Keratinocyte (primary cell): ENCODE measurements around a stretch of chr2.

DNA sequence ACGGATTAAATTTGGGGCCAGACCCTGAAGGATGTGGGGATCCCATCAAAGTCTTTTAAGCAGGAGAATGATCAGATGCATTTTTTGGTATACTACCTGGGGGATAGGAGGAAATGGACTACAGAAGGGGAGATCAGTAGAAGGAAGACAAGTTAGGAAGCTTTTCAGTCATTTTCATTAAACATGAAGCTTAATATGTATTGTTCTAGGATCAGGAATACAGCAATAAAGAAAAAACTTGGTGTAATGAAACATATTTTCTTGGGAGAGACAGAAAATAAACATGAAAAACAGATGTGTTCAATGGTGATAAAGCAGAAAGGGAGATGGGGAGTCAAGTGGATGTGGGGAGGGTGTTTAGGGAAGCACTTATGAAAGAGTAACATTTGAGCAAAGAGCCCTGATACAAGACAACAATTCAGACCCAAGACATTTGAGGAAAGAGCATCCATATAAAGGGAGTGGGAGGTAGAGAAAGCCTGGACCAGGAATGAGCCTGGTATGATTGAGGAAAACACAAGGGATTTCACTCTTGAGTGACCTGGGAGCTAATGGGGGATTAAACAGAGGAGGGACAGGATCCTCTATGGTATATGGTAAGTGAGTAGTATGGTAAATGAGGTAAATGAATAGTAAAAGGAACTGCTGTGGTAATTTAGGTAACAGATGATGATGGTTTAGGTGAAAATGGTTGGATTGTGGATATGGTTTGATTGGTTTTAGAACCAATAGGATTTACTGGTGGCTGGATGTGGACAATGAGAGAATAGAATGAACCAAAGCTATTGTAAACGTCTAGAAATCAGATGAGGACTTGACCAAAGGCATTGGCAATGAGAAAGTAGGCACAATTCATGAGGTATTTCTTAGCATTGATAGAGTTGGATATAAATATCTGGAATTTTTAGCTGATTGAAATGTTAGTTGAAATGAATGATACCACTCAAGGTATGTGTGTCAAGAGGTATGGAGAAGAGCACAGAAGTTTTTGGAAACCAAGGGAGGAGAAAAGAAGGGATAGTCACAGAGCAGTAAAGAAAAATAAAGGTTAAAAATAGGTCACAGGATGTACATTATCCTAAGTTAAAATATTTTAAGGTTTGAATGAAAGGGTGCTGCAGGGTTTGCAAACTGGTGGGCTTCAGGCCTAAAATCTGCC, 5.8 kb downstream of the ZC3H6 start:
CAGE:
- cytosol, long polyA minus RNA, result no peak
- cytosol, long polyA plus RNA, result no peak
- long polyA plus RNA, result no peak
- nucleus, long polyA minus RNA, result no peak
- nucleus, long polyA plus RNA, result no peak

GRCh38 chr2:112324900-112325157, 49.4 kb downstream of the ZC3H6 start:
CAGE:
- cytosol, long polyA minus RNA, result no peak
- cytosol, long polyA plus RNA, result no peak
- long polyA plus RNA, result no peak
- nucleus, long polyA minus RNA, result no peak
- nucleus, long polyA plus RNA, result no peak

CAGE:
- cytosol, long polyA minus RNA, result no peak
- cytosol, long polyA plus RNA, result no peak
- long polyA plus RNA, result no peak
- nucleus, long polyA minus RNA, result no peak
- nucleus, long polyA plus RNA, result no peak
These were observed 21.4 kb upstream of the SLC20A1 start for GRCh38 chr2:112624197-112624817.

DNA sequence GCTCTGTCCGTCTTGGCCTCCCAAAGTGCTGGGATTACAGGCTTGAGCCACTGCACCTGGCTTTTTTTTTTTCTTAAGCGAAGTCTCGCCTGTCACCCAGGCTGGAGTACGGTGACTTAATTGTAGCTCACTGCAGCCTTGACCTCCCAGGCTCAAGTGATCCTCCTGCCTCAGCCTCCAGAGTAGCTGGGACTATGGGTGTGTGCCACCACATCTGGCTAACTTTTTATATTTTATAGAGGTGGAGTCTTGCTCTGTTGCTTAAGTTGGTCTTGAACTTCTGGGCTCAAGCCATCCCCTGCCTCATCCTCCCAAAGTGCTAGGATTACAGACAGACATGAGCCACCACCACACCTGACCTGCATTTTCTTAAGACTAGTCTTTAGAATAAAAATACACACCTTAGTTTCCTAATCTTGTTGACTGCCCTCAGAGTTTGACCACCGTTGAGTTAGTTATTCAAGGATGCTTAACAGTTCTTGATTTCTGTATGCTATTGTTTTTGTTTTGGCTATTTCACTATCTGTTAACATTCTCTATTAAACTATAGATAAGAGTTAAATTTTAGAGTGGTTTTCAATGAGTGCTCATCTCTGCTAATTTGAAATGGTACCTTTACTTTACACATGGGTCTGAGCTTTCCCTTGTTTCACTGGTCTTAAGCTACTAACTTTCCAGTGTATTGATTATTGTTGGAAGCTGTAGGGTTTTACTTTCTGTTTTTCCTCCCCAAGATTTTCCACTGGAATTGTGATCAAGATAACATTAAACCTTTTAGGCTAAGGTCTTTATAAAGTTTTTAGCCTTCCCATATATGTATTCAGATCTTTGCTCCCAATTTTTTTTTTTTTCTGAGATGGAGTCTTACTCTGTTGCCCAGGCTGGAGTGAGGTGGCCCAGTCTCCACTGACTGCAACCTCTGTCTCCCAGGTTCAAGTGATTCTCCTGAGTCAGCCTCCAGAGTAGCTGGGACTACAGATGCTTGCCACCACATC, 5.1 kb downstream of the SLC20A1 start:
CAGE:
- cytosol, long polyA minus RNA, result no peak
- cytosol, long polyA plus RNA, result no peak
- long polyA plus RNA, result no peak
- nucleus, long polyA minus RNA, result no peak
- nucleus, long polyA plus RNA, result no peak

GRCh38 chr2:112706216-112706550, 14.6 kb upstream of the NT5DC4 start:
CAGE:
- cytosol, long polyA minus RNA, result no peak
- cytosol, long polyA plus RNA, result no peak
- long polyA plus RNA, result no peak
- nucleus, long polyA minus RNA, result no peak
- nucleus, long polyA plus RNA, result no peak

DNA sequence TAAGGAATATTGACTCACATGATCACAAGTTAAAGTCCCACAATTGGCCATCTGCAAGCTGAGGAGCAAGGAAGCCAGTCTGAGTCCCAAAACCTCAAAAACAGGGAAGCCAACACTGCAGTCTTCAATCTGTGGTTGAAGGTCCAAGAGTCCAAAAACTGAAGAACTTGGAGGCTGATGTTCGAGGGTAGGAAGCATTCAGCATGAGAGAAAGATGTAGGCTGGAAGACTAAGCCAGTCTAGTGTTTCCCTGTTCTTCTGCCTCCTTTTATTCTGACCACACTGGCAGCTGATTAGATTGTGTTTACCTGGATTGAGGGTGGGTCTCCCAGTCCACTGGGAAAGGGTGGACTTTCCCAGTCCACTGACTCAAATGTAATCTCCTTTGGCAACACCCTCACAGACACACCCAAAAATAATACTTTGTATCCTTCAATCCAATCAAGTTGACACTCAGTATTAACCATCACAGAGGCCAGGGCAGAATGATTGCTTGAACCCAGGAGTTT, 27.5 kb upstream of the IL1B start:
CAGE:
- cytosol, long polyA minus RNA, result no peak
- cytosol, long polyA plus RNA, result no peak
- long polyA plus RNA, result no peak
- nucleus, long polyA minus RNA, result no peak
- nucleus, long polyA plus RNA, result no peak

GRCh38 chr2:113111599-113112394, 15.6 kb upstream of the IL1RN start:
CAGE:
- cytosol, long polyA minus RNA, result no peak
- cytosol, long polyA plus RNA, result no peak
- long polyA plus RNA, result no peak
- nucleus, long polyA minus RNA, result no peak
- nucleus, long polyA plus RNA, result no peak

DNA sequence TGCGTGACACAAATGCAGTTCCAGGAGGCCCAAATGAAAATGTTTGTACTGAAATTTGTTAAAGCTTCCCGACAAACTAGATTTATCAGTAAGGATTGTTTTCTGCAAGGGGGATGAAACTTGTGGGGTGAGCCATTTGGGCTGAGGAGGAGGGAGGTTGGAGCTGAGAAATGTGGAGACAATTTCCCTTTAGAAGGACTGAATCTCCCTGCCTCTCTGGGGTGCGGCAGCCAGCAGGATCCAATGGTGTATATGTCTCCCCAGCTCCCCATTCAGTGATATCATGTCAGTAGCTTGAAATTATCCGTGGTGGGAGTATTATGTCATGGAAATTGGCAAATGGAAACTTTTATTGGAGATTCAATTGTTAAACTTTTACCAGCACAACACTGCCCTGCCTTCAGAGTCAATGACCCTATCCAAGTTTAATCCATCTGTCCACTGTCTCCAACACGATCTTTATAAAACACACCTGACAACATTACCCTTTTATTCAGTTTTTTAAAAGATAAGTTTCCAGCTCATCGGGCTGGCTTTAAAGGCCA, 5.1 kb upstream of the IL1RN start:
CAGE:
- cytosol, long polyA minus RNA, result no peak
- cytosol, long polyA plus RNA, result no peak
- long polyA plus RNA, result no peak
- nucleus, long polyA minus RNA, result no peak
- nucleus, long polyA plus RNA, result no peak

CAGE:
- cytosol, long polyA minus RNA, result no peak
- cytosol, long polyA plus RNA, result no peak
- long polyA plus RNA, result no peak
- nucleus, long polyA minus RNA, result no peak
- nucleus, long polyA plus RNA, result no peak
These were observed 38.7 kb downstream of the PSD4 start for GRCh38 chr2:113212213-113213072.

DNA sequence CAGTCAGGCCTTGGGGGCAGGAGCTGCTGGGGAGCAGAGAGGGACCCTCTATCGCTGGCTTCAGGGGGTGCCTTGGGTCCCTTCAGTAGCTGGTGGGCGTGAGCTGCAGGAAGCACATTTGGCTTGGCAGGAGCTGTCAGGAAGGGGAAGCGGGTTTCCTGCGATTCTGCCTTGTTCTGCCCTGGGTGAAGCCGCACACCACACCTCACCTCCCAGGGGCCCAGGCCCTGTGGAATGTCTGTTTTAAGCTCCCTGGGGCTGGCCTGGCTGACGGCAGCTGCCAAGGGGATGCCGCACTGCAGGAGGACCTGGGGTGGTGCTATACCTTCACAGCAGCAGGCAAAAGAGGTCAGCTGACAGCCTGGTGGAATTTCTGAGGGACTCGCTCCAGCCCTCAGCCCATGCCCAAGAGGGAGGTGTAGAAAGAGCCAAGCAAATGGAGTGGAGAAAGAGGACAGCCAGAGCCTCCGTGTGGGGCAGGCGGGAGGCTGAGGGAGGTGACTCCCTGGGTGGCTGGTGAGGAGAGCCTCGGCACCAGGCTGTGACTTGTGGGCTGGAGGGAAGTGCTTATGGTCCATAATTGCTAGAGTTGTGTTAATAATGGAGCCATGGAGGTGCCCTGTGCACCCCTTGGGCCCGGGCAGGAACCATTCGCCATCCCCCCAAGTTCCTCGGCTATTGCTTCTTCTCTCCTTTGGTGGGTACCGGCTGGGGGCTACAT, 43.9 kb downstream of the PSD4 start:
CAGE:
- cytosol, long polyA minus RNA, result no peak
- cytosol, long polyA plus RNA, result no peak
- long polyA plus RNA, result no peak
- nucleus, long polyA minus RNA, result no peak
- nucleus, long polyA plus RNA, result no peak

GRCh38 chr2:113236350-113237370, 42.1 kb downstream of the PAX8 start:
CAGE:
- cytosol, long polyA minus RNA, result no peak
- cytosol, long polyA plus RNA, result no peak
- long polyA plus RNA, result start-site peak on the minus strand at chr2:113236861-113236932, 19 and 19 reads in 2 replicates
- nucleus, long polyA minus RNA, result no peak
- nucleus, long polyA plus RNA, result no peak

DNA sequence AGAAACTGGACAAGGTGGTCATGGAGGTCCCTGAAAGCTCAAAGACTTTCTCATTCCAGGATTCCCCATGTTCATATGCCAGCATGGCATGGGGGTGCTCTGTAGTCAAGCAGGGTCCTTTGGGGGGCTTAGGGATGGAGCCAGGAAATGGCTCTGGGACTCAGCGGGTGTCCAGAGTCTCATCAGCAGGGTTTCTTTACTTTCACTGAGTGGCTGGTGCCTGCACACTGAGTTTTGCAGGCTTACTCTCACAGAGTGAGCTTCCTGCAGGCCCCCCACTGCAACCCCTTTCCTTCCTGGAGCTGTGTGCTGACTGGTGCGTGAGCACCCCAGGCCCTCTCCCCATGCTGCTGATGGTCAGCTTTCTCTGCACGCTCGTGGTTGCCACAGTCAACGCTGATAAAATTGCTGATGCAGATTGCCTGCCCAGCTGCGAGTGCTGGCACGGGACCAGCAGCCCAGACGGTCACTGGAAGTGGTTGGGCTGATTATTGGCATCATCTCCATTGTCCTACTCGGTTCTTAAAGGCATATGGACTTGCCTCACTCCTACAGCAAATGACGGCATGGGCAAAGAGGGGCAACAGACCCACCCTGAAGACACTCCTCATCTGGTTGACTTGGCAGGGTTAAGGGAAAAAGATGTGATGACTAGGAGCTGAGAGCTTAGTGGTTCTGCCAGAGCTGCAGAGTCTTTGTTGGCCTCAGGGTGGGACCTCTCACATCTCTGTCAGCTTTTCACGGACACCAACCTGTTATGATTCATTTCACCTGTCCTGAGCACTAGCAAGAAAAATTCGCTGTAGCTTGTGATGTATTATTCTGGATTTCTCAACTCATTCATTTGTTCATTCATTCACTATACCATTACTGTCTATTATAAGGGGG, 38.6 kb downstream of the PAX8 start:
CAGE:
- cytosol, long polyA minus RNA, result no peak
- cytosol, long polyA plus RNA, result no peak
- long polyA plus RNA, result no peak
- nucleus, long polyA minus RNA, result start-site peak on the minus strand centred at position 475 of the sequence, 67 bp wide, 9 reads
- nucleus, long polyA plus RNA, result no peak

CAGE:
- cytosol, long polyA minus RNA, result no peak
- cytosol, long polyA plus RNA, result no peak
- long polyA plus RNA, result start-site peak on the minus strand at chr2:113241639-113241805, 11 and 9 reads in 2 replicates
- nucleus, long polyA minus RNA, result no peak
- nucleus, long polyA plus RNA, result no peak
These were observed 37.5 kb downstream of the PAX8 start for GRCh38 chr2:113240783-113242076.

DNA sequence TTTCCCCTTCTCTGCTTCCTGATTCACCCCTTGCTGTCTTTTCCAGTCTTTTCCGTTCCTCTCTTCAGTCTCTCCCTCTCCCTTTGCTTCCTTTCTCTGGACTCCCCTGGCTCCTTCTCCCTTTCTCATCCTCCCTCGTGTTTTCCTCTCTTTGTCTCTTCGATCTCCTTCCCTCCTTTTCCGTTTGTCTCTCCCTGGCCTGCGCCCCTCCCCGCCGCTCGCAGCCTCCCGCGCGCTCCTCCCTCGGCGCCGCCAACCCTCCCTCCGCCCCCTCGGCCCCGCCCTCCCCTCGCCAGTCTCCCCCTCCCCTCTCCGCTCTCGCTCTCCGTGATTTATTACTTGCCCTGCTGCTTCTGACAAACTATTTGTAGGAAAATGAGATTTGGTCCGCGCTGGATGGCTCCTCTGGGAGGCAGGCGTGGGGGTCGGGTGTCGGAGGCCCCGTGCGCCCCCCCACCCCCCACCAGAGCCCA, 46.0 kb upstream of the PAX8 start:
CAGE:
- cytosol, long polyA minus RNA, result no peak
- cytosol, long polyA plus RNA, result no peak
- long polyA plus RNA, result no peak
- nucleus, long polyA minus RNA, result no peak
- nucleus, long polyA plus RNA, result no peak

CAGE:
- cytosol, long polyA minus RNA, result no peak
- cytosol, long polyA plus RNA, result no peak
- long polyA plus RNA, result no peak
- nucleus, long polyA minus RNA, result no peak
- nucleus, long polyA plus RNA, result no peak
These were observed 42.7 kb downstream of the FOXD4L1 start for GRCh38 chr2:113541032-113541701.

DNA sequence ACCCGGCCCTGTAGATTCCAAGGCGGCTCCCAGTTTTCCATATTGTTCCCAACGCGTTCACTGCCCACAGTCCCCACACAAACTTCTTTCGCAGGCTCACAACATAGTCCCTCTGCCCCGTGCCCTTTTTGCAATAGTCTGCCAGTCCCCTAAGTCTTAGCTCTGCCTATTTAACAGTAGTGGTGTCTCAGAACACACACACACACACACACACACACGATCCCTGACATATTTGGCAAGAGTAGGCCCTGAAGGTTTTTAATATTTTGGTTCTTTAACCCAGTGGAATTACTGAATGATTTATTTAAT, 44.0 kb downstream of the FOXD4L1 start:
CAGE:
- cytosol, long polyA minus RNA, result no peak
- cytosol, long polyA plus RNA, result no peak
- long polyA plus RNA, result no peak
- nucleus, long polyA minus RNA, result no peak
- nucleus, long polyA plus RNA, result no peak

GRCh38 chr2:113551489-113551998, 53.1 kb downstream of the FOXD4L1 start:
CAGE:
- cytosol, long polyA minus RNA, result no peak
- cytosol, long polyA plus RNA, result no peak
- long polyA plus RNA, result no peak
- nucleus, long polyA minus RNA, result no peak
- nucleus, long polyA plus RNA, result no peak

GRCh38 chr2:113598165-113598925, 28.7 kb upstream of the RABL2A start:
CAGE:
- cytosol, long polyA minus RNA, result no peak
- cytosol, long polyA plus RNA, result no peak
- long polyA plus RNA, result no peak
- nucleus, long polyA minus RNA, result no peak
- nucleus, long polyA plus RNA, result no peak

DNA sequence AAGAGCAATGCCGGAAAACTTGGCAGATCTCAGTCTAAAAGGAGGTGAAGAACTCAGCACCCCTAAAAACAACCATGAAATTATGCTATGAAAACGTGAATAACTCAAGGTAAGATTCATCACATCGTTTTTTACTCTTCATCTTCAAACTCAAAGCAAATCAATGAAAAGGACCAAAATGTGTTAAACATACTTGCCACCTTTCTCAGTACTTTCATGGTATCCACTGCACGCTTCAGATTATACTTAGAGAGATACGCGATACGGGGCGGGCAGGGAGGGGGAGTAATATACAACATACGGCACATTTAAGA, 1.0 kb downstream of the SLC35F5 start:
CAGE:
- cytosol, long polyA minus RNA, result no peak
- cytosol, long polyA plus RNA, result no peak
- long polyA plus RNA, result no peak
- nucleus, long polyA minus RNA, result no peak
- nucleus, long polyA plus RNA, result no peak

DNA sequence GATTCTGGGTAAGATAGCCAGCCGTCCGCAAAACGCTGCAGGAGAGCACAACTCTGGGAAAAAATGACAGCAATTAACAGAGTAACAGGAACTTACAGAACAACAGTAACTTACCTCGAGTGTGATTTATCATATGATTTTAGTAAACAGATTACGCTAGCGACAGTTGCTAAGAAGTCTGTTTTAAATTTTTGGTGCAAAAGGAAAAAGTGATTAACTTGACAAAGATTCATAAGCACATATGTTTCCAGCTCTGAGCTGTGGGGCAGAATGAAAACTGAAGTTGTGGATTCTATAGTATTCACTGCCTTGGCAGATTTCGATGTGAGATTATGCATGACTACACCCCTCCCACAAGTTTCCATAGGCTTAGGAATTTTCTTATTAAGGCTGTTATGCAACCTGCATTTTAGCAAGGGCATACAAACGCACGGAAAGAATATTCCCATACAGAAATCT, 46.6 kb upstream of the ACTR3 start:
CAGE:
- cytosol, long polyA minus RNA, result no peak
- cytosol, long polyA plus RNA, result no peak
- long polyA plus RNA, result no peak
- nucleus, long polyA minus RNA, result no peak
- nucleus, long polyA plus RNA, result no peak